Anterior vena cava (tissue), 1 donor: ENCODE data around the genes NMT2 and RSU1.

GRCh38 chr10:13625672-13626404 is 39.1 kb downstream of the PRPF18 start:
- PRO-cap: no peak

DNA sequence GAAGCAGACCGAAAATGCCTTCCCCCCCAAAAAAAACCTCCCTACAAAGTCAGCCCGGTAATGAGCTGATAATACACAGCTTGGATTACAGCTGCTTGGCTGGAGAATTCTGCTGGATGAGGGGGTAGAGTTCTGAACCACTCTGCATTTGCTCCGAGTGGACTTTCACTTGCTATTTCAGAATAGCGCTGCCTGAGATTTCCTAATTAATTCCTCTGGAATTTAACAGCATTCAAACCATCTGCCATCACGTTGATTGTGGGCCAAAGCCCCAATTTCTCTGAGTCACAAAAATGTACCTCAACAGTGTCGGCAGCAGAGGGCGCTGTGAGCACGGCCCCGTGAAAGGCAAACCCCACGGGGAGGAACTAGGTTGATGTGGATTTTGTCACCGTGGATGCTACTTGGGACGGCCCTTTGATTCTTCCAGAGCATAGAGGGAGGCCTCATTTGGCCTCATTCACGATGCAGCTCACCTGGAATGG is 73.1 kb downstream of the PRPF18 start:
- PRO-cap: no peak

GRCh38 chr10:13820921-13821423 is 234.2 kb downstream of the PRPF18 start:
- PRO-cap: unidirectional peak, minus-strand start at chr10:13821080

DNA sequence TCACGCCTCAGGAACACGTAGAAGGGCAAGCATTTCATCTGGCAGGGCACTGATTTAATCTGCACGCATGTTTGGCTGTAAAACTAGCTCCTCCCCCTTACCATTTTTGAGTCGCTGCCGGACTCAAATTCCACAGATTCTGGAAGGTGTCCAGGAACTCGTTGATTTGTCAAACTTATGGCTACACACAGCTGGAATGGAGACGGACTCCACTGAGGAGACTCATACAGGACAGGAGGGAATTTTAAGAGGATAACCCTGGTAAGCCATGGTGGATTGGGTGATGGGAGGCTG is 256.2 kb downstream of the FRMD4A start:
- PRO-cap: no peak

DNA sequence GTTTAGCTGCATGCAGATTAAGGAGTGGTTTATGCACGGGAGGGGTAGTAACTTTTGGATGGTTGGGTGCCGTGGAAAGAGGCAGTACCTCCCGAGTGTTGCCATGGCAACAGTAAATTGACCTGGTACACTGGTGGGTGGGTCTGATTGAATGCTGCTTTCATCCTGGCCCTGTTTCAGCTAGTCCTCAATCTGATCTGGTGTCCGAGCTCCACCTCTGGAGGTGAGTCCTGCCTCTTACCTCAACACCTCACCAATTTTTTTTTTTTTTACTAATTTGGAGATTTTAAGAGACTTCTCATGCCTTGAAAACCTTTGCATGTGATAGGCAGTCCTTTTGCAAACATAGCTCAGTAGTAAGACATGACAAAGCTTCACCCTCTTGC is 156.4 kb upstream of the FRMD4A start:
- PRO-cap: no peak

- PRO-cap: no peak
These were observed 202.8 kb upstream of the FRMD4A start for GRCh38 chr10:14533418-14533955.

GRCh38 chr10:14555551-14556637 is 218.8 kb downstream of the FAM107B start:
- PRO-cap: no peak

DNA sequence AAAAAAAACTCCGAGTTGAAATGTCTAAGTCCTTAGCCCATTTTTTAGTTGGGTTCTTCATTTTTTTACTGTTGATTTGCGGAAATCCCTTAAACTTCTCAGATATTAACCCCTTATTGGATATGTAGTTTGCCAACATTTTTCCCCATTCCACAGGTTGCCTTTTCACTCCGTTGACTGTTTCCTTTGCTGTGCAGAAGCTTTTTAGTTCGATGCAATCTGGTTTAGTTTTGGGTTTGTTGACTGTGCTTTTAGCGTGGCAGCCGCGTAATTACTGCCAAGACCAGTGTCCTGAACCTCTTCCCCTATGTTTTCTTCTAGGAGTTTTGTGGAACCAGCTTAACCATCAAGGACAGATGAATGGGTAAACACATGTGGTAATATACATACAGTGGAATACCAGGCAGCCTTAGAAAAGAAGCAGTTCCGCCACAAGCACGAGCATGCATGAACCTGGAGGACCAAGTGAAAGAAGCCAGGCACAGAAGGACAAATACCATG is 176.7 kb downstream of the FAM107B start:
- PRO-cap: no peak

GRCh38 chr10:14600745-14601021 is 174.0 kb downstream of the FAM107B start:
- PRO-cap: no peak

GRCh38 chr10:14604725-14605133 is 170.0 kb downstream of the FAM107B start:
- PRO-cap: no peak

- PRO-cap: no peak
These were observed 157.0 kb downstream of the FAM107B start for GRCh38 chr10:14617714-14618002.

DNA sequence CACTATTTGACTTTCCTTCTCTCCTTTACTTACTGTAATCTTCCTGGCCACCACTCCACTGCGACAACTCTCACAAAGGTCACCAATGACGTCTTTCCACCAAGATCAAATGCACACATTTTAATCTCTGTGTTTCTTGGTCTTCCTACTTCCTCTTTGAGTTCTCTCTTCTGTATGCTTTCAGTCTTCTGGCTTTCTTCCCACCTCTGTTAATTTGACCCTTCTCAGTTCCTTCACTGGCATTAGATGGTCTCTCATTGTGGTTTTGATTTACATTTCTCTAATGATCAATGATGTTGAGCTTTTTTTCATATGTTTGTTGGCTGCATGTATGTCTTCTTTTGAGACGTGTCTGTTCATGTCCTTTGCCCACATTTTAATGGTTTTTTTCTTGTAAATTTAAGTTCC is 31.9 kb downstream of the FAM107B start:
- PRO-cap: no peak

- PRO-cap: no peak
These were observed 867 bp downstream of the CDNF start for GRCh38 chr10:14836919-14837420.

- PRO-cap: unidirectional peak, minus-strand start at chr10:15168690; unidirectional peak, plus-strand start at chr10:15169116
These were observed at the start of gene NMT2 for GRCh38 chr10:15168111-15169457. TSS of gene NMT2 (minus strand) at chr10:15168693.

DNA sequence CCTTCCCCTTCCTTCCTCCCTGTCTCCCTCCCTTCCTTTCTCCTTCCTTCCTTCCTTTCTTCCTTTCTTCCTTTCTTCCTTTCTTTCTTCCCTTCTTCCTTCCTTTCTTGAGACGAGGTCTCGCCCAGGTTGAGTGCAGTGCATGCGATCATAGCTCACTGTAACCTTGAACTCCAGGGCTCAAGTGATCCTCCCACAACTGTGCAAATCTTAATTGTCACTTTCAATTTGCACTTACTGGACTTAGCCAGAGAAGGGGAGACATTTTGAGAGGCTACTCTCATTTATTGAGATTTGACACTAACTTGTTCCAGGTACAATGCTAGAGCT is 157.9 kb upstream of the FAM171A1 start:
- PRO-cap: no peak

DNA sequence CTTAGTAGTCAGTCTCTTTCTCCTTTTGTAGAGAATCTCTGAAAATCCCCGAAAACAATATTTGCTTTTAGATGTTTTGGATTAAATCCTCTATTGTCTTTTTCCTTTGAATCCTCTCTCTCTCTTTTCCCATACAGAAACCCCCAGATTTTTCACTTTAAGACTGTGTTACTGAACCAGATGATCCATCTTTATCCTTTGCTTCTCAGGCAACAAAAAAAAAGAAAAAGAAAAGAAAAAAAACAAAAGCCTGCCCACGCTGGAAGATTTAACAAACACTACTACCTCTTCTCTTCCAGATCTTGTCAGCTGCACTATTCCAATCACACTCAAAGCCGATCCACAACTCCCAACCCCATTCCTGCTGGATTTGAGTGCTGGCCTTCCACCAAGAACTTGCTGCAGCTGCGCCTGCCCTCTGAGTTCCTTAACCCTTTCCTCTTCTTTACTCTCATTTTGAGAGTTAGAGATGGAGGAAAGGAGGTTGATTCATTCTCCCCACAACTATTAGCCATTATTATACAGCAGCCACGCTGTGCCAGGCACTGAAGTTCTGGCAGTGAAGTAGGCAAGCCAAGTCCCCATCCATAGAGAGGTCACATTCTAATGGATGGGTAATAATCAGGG is 16.0 kb upstream of the ITGA8 start:
- PRO-cap: no peak

GRCh38 chr10:16816699-16817261 is 444 bp downstream of the RSU1 start:
- PRO-cap: bidirectional peak, plus-strand start at chr10:16817124, minus-strand start at chr10:16817067

GRCh38 chr10:16817262-16818101 is at the start of gene RSU1:
TSS of gene RSU1 (minus strand) at chr10:16817424.
- PRO-cap: bidirectional peak, plus-strand start at chr10:16817641, minus-strand start at chr10:16817400; unidirectional peak, plus-strand start at chr10:16817804; unidirectional peak, plus-strand start at chr10:16817851; unidirectional peak, plus-strand start at chr10:16817928

DNA sequence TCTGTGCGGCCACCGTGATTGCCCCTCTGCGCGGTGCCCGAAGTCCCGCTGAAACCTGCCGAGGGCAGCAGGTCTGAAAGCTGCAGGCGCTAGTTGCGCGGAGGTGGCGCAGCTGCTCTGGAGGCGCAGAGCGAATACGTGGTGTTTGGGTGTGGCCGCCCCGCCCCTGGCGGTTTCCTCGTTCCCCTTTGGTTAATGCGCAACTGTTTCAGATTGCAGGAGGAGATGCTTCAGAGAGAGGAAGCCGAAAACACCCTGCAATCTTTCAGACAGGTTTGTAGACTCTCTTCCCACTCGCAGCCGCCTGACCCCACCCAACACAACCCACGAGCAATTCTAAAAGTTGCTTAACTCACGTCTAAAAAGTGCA is 2.4 kb downstream of the VIM start:
- PRO-cap: bidirectional peak, plus-strand start at position 211 of the sequence, minus-strand start at position 119 of the sequence

DNA sequence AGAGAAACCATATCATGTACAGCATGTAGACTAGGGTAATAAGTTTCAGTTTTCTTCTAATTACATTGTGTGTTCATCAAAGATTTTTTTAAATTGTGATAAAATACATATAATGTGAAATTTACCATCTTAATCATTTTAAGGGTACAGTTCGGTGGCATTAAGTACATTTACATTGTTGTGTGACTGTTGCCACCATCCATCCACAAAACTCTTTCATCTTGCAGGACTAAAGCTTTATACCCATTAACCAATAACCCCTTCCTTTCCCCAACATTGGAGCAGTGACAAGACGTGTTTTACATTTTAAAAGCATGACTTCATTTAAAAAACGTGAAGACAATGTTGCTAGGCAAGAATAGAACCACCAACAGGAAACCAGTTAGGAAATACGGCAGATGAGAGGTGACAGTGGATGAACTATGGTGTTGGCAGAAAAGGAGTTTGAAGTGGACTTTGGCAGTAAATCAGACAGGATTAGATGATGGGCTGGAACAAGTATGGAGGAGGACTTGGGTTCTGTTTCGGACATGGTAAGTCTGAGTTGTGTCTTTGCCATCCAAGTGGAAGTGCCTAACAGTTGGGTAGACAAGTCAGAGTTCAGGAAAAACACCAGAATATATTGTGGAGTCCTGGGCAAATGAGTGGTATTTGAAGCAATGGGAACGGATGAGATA is 16.9 kb downstream of the TMEM236 start:
- PRO-cap: no peak